Calu3 (cell line): ENCODE measurements around the genes CUX1 and PRKRIP1.

- PRO-cap: bidirectional peak, plus-strand start at chr7:101817634, minus-strand start at chr7:101817529
Measured at GRCh38 chr7:101817428-101818340, at the start of gene CUX1. CUX1 (plus strand) TSS chr7:101817626.

- PRO-cap: no peak
Measured at GRCh38 chr7:101911829-101912649, 94.6 kb downstream of the CUX1 start.

GRCh38 chr7:101912901-101913657, 95.7 kb downstream of the CUX1 start:
- PRO-cap: no peak

GRCh38 chr7:101947426-101948265, 130.2 kb downstream of the CUX1 start:
- PRO-cap: no peak

- PRO-cap: bidirectional peak, plus-strand start at chr7:101953288, minus-strand start at chr7:101953130
Measured at GRCh38 chr7:101953047-101953452, 135.6 kb downstream of the CUX1 start.

GRCh38 chr7:101985435-101986125, 168.2 kb downstream of the CUX1 start:
- PRO-cap: no peak

DNA sequence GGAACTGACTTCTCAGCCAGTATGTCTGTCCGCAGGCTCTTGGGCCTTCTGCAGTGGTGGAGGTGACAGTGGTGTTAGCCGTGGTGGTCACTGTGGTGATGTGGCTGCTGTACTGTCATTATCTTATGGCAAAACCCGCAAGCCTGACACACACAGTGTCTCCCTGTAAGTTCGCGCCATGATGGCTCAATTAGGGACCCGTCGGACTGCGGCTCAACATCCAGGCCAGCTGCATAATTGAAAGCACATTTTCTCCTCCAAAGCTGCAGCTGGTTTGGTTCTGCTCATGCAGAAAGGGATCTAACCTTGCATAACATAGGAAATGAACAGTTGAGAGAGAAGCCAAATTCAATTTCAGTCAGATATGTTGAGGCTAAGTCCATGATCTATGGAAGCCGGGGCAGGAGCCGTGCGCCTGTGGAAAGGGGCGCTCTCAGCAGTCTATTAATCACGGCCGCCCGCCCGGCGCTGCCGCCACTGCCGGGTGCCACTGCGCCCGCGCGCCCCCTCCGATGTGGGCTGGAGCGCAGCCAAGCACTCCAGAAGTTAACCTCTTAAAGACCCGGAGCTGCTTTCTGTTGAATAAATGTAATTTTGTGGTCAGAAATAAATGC, 227.6 kb downstream of the CUX1 start:
- PRO-cap: no peak

GRCh38 chr7:102284692-102285958, 1.5 kb upstream of the SH2B2 start:
- PRO-cap: no peak

- PRO-cap: no peak
Measured at GRCh38 chr7:102299637-102299905, 12.9 kb downstream of the SH2B2 start.

DNA sequence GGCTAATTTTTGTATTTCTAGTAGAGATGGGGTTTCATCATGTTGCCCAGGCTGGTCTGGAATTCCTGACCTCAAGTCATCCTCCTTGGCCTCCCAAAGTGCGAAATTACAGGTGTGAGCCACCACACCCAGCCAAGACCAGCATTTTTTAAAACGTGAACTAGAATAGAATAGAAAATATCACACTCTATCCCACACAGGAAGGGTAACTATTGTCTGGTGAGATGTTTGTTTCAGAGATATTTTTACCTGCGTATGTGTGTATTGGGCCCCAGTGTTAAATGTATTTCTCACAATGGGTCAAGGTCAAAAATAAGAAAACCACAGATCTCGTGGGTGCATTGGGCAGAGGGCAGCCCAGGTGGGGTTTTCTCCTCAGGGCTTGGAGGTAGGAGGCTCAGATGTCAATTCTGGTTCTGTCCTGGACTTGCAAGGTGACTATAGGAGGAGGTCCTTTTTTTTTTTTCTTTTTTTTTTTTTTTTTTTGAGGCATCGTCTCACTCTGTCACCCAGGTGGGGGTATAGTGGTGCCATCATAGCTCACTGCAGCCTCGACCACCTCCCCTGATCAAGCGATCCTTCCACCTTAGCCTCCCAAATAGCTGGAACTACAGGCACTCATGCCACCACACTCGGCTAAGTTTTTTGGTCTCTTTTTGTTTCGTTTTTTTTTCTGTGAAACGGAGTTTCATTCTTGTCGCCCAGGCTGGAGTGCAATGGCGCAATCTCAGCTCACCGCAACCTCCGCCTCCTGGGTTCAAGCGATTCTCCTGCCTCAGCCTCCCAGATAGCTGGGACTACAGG, 19.0 kb downstream of the SH2B2 start:
- PRO-cap: no peak

DNA sequence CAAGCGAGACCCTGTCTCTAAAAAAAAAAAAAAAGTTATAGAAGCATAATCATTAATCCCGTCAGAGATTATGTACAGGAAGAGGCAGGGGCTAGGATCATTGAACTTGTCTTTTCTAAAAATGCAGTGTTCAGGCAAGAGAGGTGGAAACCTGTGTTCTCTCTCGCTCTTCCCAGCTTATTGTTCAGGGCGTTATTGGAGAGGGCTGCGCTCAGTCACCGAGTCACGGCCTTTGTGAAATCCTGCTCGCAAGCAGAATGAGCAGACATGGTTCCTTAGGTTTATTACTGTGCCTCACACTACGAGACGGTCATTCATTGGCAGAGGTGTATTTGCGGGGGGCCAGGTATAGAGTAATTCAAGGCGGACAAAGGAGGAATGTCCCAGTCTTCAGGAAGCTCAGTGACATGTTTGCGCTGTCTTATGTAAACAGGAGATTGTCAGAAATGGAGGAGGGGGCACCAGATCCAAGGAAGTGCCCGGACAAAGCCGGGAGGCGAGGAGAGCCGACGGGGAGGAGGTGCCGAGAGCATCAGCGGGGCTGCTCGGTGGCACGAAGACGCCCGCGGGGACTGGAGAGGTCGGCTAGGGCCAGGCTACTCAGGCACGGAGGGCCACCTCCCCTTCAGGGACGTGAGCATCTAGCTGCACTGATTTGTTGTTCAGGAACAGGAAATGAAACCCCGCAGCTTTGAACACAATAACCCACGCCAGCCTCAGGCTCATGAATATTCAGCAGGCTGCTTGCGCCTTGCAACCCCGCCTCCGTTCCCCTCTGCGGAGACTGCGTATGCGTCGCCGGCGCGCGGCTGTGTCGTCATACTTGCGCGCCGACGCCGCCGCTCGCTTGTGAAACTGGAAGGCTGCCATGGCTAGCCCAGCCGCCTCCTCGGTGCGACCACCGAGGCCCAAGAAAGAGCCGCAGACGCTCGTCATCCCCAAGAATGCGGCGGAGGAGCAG, at the start of gene PRKRIP1:
Gene PRKRIP1, plus strand, starts transcription at position 820 of the 961 bp plus-strand sequence.
- PRO-cap: bidirectional peak, plus-strand start at position 502 of the sequence, minus-strand start at position 380 of the sequence; bidirectional peak, plus-strand start at position 820 of the sequence, minus-strand start at position 574 of the sequence

- PRO-cap: no peak
Measured at GRCh38 chr7:102424631-102425191, 8.7 kb upstream of the ORAI2 start.

DNA sequence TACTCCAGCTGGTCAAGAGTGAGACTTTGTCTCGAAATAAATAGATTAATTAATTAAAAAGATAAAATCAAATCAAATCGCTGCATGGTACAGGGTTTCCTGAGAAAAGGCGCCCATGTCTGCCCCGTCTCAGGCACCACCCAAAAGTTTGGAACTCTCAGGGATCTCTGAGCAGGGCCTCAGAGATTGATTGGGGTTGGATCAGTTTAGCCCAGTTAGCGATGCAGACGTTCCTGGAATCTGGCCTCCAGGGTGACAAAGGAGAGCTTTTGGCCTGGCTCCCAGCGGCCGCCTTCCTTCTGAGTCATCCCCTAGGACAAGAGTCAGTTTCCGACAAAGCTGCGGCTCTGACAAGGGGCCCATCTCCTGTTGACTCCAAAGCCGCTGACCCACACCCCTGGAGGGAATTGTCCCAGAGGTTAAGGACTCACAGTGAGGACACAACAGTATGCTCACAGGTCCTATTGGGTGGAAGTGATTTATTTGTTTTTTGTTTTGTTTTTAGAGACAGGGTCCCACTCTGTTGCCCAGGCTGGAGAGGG, 6.7 kb downstream of the ORAI2 start:
- PRO-cap: no peak

GRCh38 chr7:102527861-102528286, 10.3 kb upstream of the RASA4B start:
- PRO-cap: no peak

DNA sequence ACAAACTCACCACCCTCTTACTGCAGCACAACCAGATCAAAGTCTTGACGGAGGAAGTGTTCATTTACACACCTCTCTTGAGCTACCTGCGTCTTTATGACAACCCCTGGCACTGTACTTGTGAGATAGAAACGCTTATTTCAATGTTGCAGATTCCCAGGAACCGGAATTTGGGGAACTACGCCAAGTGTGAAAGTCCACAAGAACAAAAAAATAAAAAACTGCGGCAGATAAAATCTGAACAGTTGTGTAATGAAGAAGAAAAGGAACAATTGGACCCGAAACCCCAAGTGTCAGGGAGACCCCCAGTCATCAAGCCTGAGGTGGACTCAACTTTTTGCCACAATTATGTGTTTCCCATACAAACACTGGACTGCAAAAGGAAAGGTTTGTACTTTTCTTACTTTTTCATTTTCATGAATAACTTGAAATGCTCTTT, 21.5 kb downstream of the LRRC17 start:
- PRO-cap: no peak

GRCh38 chr7:102991123-102992245, 78.7 kb downstream of the LRRC17 start:
- PRO-cap: bidirectional peak, plus-strand start at chr7:102991579, minus-strand start at chr7:102991392; unidirectional peak, plus-strand start at chr7:102991947

- PRO-cap: no peak
Measured at GRCh38 chr7:103038102-103038497, 36.8 kb upstream of the ARMC10 start.

GRCh38 chr7:103075258-103075895, 437 bp downstream of the ARMC10 start:
- PRO-cap: bidirectional peak, plus-strand start at chr7:103075529, minus-strand start at chr7:103075503; unidirectional peak, minus-strand start at chr7:103075584

DNA sequence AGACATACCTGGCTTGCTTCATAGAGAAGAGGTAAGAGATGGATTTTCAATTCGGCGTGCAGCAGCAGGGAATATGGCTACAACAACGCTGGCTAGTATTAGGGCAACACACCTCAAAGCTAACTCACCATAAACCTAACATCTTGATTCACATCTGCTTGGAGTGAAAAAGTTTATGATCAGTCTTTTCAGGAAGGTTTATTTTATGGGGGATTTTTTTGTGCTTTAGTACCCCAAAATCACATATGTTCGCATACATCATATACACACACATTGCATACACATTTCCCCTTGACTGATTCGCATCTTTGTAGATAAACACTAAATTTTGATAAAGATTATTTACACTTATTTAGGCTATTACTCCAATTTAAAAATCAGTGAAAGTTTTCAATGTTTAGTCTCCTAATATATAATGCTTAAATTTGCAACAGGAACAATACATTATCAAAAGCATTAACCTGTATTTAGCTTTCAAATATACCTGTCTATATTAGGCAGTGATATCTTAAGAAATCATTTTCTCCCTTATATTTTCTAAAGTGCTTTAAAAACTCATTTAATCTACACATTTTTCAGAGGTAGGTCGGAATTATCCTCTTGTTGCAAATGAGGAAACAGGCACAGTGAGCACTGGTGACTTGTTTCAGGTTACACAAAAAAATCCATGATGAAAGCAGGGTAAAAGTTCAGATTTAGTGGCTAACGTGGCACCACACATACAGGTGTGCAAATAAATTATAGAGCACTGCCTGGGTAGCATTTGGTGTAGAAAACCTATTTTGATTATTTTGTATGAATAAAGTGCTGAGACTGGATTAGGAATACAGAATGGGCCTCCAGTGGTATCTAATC, 26.4 kb downstream of the ARMC10 start:
- PRO-cap: no peak

DNA sequence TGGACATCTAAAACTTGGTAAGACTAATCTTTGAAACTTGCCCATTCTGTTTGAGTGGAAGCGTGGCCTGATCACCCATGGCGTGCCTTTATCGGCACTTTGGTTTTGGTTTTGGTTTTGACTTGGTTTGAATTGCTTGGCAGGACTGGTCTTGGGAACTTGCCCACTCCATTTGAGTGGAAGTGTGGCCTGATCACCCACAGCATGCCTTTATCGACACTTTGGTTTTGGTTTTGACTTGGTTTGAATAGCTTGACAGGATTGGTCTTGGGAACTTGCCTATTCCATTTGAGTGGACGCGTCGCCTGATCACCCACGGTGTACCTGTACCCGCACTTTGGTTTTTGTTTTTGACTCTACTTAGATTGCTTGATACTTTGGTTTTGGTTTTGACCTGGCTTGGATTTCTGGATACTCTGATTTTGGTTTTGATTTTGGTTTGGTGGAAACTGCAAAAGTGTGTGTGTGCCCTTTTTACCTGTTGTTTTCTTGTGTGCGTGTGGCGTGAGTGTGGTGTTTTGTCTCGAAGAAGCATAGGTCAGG, 4.2 kb upstream of the NAPEPLD start:
- PRO-cap: bidirectional peak, plus-strand start at position 282 of the sequence, minus-strand start at position 184 of the sequence